OVCAR3 (cell line): ENCODE measurements around the gene TMEM121.

DNA sequence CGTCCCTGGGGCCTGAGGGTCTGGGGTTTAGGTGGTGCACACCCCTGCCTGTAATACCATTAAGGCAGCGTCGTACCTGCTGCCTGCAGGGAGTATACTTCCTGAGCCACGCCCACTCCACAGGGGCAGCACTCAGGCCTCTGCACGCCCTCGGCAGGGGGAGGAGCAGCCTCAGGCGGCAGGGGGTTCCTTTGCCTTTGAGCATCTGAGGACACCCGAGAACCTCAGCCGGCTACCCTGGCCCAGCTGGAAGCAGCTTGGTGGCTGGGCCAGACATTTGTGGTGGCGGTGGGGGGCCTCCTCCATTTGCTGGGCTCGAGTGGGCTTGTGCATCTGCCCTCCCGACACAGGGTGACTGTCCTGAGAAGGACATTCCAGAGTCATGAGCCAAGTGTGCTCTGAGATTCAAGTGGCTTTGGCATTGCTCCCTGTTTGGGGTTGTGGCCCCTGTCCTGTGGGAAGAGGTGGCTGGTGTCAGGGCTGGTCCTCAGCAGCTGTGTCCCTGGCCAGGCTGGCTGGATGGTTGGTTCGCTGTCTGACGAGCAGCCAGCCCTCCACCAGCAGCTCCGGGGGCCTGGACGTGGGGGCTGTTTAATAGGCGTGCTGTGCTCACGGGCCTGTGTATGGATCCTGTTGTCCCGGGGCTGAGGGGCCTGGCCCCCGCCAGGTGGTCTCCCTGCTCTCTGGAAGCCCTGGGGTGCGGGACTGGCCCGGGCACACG is 9.0 kb upstream of the CRIP2 start:
- RRBS: 85% methylated on average over 9 of the region's 23 CpGs

DNA sequence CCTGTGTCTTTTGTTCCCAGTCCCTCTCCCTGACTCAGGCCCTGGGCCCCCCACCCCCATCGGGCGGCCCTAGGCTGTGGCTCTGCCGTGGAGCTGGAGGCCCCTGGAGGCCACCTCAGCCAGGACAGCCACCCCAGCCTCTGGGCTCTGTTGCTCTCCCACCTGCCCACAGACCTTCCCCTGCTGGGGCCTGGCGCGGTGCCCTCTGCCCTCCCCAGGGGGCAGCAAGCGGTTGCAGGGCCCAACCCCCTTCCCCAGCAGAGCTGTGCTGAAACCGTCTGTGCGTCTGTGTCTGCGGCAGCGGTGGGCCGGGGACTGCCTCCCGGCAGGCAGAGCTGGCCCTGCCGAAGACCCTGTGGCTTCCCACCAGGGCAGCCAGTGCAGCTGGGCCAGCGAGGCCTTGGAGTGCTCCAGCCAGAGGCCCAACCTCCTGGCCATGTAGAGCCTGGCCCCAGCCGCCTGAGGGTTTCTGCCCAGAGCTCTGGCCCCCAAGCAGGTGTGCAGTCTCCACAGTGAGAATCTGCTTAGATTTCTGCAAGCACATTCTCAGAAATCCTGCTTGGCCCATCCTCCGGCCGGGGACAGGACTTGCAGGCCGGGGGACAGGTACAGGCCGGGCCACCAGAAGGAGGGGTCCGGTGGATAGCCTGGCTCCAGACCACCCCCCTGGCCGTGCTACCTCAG is 3.7 kb upstream of the CRIP2 start:
- RRBS: 92% methylated on average over 2 of the region's 21 CpGs

DNA sequence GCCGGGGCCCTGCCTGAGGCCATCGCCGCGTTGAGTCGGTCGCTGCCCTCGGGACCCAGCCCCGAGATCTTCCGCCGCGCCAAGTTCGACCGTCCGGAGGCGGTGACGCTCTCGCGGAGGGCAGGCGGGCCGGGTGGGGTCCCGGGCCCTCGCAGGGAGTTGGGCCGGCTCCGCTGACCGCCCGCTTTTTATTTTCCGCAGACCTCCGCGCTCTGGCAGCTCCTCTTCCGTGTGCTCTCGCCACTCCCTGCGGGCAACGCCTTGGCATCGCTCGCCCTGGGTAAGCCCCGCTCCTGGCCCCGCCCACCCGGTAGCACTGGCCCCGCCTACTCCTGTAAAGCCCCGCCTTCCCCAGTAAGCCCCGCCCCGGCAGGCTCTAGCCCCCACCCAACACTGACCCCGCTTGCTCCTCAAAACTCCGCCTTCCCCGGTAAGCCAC is 394 bp downstream of the TEDC1 start:
- RRBS: 5% methylated on average over 26 of the region's 45 CpGs

- RRBS: 8% methylated on average over 41 of the region's 110 CpGs
Measured at GRCh38 chr14:105526048-105527079, at the start of gene TMEM121. TMEM121 (plus strand) TSS chr14:105526583.

DNA sequence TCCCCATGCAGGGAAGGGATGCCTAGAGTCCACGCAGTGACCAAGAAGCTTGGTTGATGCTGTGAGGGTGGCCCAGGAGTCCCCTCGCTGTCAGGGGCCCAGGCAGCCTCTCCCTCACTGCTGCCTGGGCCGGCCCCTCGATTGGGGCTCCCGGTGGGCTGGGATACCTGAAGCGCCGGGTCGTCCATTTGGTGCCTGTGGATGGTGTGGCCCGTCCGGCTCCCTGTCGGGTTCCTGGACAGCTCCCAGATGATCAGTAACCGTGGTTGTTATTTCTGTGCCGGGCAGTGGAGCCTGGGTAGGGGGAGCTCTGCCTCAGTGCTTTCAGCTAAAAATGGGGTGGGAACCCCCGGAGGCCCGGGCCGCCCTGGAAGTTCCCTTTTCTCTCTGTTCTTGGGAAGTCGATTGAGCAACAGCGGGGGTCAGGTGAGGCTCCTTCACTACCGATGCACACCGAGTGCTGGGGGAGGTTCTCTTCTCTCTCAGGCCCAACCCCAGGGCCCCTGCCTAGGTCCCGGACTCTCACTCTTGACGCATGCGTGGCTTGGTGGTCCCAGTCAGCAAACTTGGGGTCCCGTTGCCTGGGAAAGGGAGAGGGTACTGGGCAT is 78.6 kb downstream of the TMEM121 start:
- RRBS: 19% methylated on average over 3 of the region's 24 CpGs

DNA sequence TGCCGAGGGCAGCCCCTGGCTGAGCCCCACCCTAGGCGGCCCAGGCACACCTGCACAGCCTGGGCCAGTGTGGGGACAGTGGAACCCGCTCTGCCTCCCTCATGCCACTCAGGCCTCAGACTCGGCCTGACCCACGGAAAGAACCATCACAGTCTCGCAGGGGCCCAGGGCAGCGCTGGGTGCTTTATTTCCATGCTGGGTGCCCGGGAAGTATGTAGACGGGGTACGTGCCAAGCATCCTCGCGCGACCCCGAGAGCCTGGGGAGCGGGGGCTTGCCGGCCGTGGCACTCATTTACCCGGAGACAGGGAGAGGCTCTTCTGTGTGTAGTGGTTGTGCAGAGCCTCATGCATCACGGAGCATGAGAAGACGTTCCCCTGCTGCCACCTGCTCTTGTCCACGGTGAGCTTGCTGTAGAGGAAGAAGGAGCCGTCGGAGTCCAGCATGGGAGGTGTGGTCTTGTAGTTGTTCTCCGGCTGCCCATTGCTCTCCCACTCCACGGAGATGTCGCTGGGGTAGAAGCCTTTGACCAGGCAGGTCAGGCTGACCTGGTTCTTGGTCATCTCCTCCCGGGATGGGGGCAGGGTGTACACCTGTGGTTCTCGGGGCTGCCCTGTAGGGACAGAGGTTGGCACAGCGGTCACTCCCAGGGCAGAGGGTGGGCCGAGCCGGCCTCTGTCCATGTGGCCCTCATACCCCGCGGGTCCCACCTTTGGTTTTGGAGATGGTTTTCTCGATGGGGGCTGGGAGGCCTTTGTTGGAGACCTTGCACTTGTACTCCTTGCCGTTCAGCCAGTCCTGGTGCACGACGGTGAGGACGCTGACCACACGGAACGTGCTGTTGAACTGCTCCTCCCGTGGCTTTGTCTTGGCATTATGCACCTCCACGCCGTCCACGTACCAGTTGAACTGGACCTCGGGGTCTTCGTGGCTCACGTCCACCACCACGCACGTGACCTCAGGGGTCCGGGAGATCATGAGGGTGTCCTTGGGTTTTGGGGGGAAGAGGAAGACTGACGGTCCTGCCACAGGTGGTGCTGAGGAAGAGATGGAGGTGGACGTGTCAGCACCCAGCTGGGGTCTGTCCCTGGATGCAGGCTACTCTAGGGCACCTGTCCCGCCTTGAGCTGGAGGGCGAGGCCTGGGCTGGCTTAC is 116.9 kb downstream of the TMEM121 start:
- RRBS: no CpG with 5 or more reads among the region's 54 CpGs

GRCh38 chr14:105698849-105699651 is 172.7 kb downstream of the TMEM121 start:
- RRBS: no CpG with 5 or more reads among the region's 37 CpGs

- RRBS: no CpG with 5 or more reads among the region's 8 CpGs
Measured at GRCh38 chr14:105700570-105701356, 174.4 kb downstream of the TMEM121 start.

- RRBS: no CpG with 5 or more reads among the region's 8 CpGs
Measured at GRCh38 chr14:105710380-105711326, 184.3 kb downstream of the TMEM121 start.

DNA sequence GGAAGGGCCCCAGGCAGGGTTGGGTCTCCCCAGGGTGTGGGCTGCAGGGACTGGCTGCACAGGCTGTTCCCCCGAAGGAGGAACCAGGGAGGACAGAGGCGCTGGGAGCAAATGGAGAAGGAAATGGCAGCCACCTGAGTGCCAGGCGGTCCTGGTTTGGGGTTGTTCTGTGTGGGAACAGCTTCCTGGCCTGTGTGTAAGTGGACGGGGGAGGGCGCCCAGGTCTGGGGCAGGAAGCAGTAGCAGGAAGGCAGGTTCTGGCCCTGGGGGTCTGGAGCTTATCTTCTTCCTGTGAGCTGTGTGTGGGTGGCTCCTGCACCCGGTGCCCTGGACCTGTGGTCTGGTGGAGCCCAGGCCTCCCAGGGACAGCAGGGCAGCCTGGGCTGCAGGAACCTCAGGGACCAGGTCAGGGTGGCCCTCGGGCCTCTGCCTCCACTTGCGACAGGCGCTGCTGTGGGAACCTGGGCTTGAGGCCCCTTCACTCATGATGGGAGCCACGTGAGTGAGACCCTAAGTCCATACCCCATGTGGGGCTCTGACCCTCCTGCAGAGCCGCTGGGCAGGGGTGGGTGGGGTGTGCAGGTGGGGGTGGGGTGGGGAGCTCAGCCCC is 372.9 kb downstream of the TMEM121 start:
- RRBS: no CpG with 5 or more reads among the region's 11 CpGs

DNA sequence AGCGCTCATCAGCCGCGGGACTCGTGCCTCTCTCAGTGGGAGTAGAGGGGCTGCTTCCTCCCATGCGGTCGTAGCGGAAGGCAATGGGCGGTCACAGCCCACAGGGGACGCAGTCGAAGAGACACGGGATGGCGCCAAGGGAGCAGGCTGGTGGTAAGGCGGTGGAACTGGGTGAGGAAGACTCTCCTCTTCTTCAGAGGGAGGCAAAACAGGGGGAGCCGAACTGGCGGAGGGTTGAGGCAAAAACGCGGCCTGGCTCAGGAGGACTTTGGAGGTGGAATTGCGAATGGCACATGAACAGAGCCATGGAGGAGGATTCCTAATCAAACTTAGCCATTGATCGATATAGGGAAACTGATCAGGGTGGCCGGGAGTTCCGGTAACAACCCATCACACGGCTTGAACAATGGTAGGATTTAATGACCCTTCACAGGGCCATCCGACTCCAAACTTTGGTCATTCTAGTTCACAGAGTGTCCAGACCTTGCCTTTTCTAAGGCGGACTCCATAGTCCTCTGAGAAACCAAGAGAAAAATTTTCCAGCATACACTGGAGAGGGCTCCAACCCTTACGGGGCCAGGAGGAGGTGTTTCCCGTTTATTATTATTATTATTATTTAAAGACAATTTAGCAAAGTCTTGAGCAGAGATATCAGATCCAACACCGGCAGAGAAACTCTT is 677.9 kb downstream of the TMEM121 start:
- RRBS: no CpG with 5 or more reads among the region's 27 CpGs

DNA sequence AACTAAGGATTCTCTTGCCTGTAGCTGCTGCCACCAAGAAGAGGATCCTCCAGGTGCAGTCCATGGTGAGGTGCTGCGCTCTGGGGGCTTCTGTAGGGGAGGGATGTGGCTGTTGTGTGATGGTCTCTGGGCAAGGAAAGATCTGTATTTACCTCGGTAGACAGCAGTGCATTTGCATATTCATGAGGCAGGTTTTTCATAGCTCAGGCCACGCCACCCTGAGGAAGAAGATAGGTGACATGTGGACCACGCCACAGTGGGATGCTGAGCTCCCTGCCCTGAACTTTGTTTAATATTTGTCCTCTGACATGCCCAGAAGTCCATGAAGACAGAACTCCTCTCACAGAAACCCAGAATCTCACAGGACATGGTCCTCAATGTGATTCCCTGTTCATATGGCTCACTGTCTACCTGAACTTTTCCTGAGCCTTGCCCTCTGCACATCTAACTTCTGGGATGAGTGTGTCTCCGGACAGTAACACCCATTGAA is 750.6 kb downstream of the TMEM121 start:
- RRBS: 7% methylated on average over 1 of the region's 5 CpGs

DNA sequence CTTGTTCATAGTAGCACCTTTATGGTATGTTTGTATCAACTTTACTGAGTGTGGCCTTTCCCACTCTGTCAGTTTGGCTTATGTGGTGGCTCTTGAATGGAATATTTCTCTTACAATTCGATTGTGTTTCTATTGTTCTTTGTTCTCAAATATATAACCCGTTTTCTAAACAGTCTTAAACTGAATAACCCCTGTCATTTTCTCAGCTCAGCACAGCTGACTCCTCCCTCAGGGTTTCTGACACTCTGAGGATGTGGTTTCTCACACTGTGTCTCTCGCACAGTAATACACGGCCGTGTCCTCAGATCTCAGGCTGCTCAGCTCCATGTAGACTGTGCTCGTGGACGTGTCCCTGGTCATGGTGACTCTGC is 984.4 kb downstream of the TMEM121 start:
- RRBS: no CpG with 5 or more reads among the region's 7 CpGs

- RRBS: 91% methylated on average over 1 of the region's 9 CpGs
Measured at GRCh38 chr14:106851285-106851843, 1325.0 kb downstream of the TMEM121 start.